ENCODE results near the gene ASPRV1.

GRCh38 chr2:68828481-68828866 lies 42.7 kb downstream of the BMP10 start:
CAGE:
- cytosol, long polyA minus RNA: no peak
- cytosol, long polyA plus RNA: no peak
- long polyA plus RNA: no peak
- nucleus, long polyA minus RNA: no peak
- nucleus, long polyA plus RNA: no peak

GRCh38 chr2:69046125-69046726 lies 33.2 kb downstream of the ANTXR1 start:
- RRBS, 2 experiments: no CpG with 5 or more reads among the region's 4 CpGs
CAGE:
- cytosol, long polyA minus RNA: no peak
- cytosol, long polyA plus RNA: no peak
- long polyA plus RNA: no peak
- nucleus, long polyA minus RNA: no peak
- nucleus, long polyA plus RNA: no peak

GRCh38 chr2:69082474-69083107 lies 69.6 kb downstream of the ANTXR1 start:
- RRBS, 2 experiments: no CpG with 5 or more reads among the region's 11 CpGs
CAGE:
- cytosol, long polyA minus RNA: no peak
- cytosol, long polyA plus RNA: no peak
- long polyA plus RNA: no peak
- nucleus, long polyA minus RNA: no peak
- nucleus, long polyA plus RNA: no peak

- RRBS, 2 experiments: no CpG with 5 or more reads among the region's 5 CpGs
CAGE:
- cytosol, long polyA minus RNA: no peak
- cytosol, long polyA plus RNA: no peak
- long polyA plus RNA: no peak
- nucleus, long polyA minus RNA: no peak
- nucleus, long polyA plus RNA: no peak
These were observed 179.1 kb downstream of the ANTXR1 start for GRCh38 chr2:69192113-69192412.

DNA sequence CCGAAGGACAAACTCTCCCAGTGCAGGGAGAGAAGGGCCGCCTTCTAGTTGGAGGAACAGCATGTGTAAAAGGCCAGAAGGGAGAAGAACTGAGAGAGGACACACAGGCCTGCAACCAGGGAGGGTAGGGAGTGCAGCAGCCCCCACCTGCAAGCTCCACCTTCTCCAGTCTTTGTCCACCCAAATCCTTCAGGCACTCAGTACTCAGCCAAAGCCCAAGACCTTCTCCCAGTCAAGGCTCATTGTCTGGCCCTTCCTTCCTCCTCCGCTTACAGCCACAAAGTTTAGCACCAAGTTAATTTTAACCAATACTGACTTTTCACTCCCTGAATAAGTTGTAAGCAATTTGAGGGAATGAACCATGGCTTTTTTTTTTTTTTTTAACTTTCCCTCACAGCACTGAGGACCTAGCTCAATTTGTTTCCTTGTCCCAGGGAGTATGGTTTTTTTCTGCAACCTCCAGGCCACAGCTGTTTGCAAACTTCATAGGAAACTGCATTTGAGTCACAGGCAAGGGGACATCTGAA lies 181.7 kb downstream of the GFPT1 start:
- RRBS, 2 experiments: no CpG with 5 or more reads among the region's 3 CpGs
CAGE:
- cytosol, long polyA minus RNA: no peak
- cytosol, long polyA plus RNA: no peak
- long polyA plus RNA: no peak
- nucleus, long polyA minus RNA: no peak
- nucleus, long polyA plus RNA: no peak

GRCh38 chr2:69306095-69306768 lies 80.8 kb downstream of the GFPT1 start:
- RRBS, 2 experiments: over 99% methylated on average over 1 to 3 of the region's 31 CpGs
CAGE:
- cytosol, long polyA minus RNA: no peak
- cytosol, long polyA plus RNA: no peak
- long polyA plus RNA: no peak
- nucleus, long polyA minus RNA: no peak
- nucleus, long polyA plus RNA: no peak

DNA sequence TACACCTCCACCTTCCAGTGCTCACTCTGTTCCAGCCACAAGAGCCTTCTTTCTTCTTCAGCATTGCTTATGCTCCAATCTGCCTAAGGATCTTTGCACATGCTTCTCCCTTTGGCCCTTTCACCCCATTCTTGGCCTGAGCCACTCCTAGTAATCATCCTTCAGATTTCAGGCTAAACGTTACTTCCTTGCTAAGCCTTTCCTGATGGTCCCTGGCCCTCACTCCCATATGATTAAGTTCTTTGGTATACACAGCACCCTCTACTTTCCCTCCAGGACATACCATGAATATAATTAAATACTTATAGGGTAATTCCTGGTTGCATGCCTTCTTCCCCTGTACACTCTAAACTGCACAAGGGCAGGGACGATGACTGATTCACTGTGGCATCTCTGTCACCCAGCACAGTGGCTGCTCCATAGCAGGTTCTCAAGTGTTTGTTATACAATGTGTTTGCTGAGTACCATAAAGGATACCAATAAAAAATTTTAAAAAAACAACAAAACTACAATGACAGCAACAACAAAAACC lies 76.4 kb downstream of the AAK1 start:
- RRBS, 2 experiments: no CpG with 5 or more reads among the region's 2 CpGs
CAGE:
- cytosol, long polyA minus RNA: no peak
- cytosol, long polyA plus RNA: no peak
- long polyA plus RNA: no peak
- nucleus, long polyA minus RNA: no peak
- nucleus, long polyA plus RNA: no peak

DNA sequence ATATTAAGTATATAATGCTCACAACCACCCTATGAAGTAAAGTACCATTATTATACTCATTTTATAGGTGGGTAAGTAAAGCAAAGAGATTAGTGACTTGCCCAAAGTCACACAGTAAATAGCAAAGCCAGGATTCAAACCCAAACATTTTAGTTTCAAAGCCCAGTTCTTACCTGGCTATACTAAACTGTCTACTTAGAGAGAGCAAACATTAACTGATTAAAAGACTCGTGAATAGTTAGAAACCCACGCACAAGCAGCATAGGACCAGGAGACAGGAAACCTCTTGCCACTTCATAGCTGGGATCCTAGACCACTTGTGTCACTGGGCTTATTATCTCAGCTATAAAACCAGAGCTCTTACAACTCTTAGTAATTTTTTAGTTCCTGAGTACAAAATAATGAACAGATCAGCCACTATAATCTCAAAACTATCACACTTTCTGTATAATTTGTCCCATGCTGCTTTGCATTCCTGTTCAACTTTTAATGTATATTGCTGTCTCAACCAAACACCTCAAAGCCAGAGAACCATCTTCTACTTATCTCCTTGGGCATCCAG lies 2.4 kb upstream of the AAK1 start:
- RRBS, 2 experiments: no CpG with 5 or more reads among the region's 2 CpGs
CAGE:
- cytosol, long polyA minus RNA: no peak
- cytosol, long polyA plus RNA: no peak
- long polyA plus RNA: no peak
- nucleus, long polyA minus RNA: no peak
- nucleus, long polyA plus RNA: no peak

- RRBS, 2 experiments: no CpG with 5 or more reads among the region's 7 CpGs
CAGE:
- cytosol, long polyA minus RNA: no peak
- cytosol, long polyA plus RNA: no peak
- long polyA plus RNA: no peak
- nucleus, long polyA minus RNA: no peak
- nucleus, long polyA plus RNA: no peak
These were observed 8.8 kb upstream of the AAK1 start for GRCh38 chr2:69652437-69652708.

- RRBS, 2 experiments: no CpG with 5 or more reads among the region's 7 CpGs
CAGE:
- cytosol, long polyA minus RNA: no peak
- cytosol, long polyA plus RNA: no peak
- long polyA plus RNA: no peak
- nucleus, long polyA minus RNA: no peak
- nucleus, long polyA plus RNA: no peak
These were observed 30.7 kb upstream of the AAK1 start for GRCh38 chr2:69673997-69674838.

DNA sequence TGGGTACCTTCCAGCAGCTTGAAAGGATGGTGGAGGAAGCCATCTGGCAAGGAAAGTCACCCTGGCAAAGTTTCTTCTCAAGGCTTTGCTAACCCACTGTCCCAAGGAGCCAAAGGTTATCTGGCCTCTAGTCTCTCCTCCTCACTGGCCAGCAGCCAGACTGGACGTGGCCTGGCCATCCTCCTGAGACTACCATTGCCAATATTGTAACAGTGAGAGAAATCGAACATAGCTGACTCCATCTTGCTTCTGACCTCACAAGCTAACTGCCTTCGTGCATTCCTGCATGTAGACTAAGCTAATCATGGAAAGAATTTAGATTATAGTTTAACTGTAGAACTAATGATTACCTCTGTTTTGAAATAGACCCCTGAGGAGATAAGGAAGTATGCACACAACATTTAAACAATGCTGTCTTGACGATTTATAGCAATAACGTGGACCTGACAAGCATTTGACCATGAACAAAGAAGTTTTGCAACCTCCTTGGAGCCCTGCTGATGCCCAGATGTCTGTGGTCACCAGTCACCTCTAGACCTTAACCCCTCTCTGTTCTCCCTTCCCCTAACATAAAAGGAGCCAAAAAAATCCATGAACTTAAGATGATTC lies 7.8 kb upstream of the ANXA4 start:
- RRBS, 2 experiments: no CpG with 5 or more reads among the region's 5 CpGs
CAGE:
- cytosol, long polyA minus RNA: no peak
- cytosol, long polyA plus RNA: no peak
- long polyA plus RNA: no peak
- nucleus, long polyA minus RNA: no peak
- nucleus, long polyA plus RNA: no peak

GRCh38 chr2:69765525-69766022 lies 23.6 kb downstream of the ANXA4 start:
- RRBS, 2 experiments: no CpG with 5 or more reads among the region's 6 CpGs
CAGE:
- cytosol, long polyA minus RNA: no peak
- cytosol, long polyA plus RNA: no peak
- long polyA plus RNA: no peak
- nucleus, long polyA minus RNA: no peak
- nucleus, long polyA plus RNA: no peak

- RRBS, 2 experiments: 1 to 2% methylated on average over 8 of the region's 39 CpGs
CAGE:
- cytosol, long polyA minus RNA: no peak
- cytosol, long polyA plus RNA: no peak
- long polyA plus RNA: start-site peak on the plus strand at chr2:69830110-69830121, 49 and 52 reads in 2 replicates
- nucleus, long polyA minus RNA: no peak
- nucleus, long polyA plus RNA: no peak
These were observed 508 bp downstream of the GMCL1 start for GRCh38 chr2:69829975-69830360.

DNA sequence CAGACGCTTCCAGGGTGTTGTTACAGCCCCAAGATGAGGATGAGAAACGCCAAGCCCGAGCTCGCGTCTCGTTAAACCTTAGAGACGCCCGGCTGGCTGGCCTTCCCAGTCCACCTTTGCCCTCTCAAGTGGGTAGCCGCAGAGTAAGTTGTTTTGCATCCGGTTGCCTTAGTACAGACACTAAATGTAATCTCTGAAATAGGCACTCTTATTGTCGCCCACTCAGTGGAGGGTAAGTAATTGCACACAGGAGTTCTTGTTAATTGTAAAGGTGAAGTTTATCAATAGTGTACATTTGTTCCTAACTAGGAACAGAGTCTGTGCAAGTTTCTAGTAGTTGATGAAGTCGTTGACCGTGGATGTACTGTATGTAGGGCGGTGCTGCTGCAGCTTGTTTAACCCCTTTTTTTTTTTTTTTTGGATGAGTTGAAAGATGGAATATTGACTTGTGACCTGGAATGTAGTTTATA lies 936 bp downstream of the GMCL1 start:
- RRBS, 2 experiments: 2 to 5% methylated on average over 3 of the region's 14 CpGs
CAGE:
- cytosol, long polyA minus RNA: no peak
- cytosol, long polyA plus RNA: no peak
- long polyA plus RNA: no peak
- nucleus, long polyA minus RNA: no peak
- nucleus, long polyA plus RNA: no peak

DNA sequence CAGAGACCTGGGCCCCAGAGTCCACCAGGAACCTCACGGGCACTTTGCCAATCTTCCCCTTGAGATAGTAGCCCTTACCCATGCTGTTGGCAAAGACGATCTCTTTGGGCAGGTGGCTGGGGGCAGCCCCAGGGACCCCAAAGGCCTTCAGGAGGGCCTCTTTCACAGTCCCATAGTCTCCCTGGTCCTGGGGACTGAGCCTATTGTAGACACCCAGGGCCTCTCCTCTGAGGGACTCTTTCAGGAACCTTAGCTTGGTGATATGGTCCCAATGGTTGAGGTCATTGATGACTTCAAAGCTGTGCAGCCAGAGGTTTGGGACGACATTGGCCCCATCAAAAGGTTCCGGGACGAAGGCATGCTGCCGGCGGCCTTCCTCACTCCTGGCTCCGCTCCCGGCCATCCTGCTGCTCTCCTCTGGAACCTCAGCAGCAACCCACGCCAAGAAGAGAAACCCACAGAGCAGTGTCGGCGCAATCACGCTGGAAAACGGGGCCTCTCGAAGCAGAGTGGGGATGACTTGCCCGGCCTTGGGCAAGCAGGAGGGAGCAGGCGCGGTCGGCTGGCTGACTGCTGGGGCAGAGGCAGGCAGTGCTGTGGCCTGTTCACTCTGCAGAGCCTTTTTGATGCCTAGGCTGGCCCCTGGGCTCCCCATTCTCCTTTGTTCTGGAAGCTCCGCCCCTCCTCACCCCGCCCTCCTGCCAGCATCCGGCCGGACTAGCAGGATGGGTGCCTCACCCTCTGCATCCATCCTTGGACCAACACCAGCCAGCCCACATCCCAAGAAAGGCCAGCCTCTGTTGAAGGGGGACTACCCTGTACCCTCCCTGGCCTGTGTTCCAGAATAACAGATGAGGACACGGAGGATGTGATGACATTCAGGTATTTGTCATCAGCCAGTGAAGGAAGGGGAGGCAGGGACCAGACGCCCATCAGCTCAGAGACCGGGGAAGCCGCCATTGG lies at the start of gene ASPRV1:
Gene ASPRV1 (minus strand): TSS at position 598 of the 963 bp plus-strand sequence.
- RRBS, 2 experiments: no CpG with 5 or more reads among the region's 27 CpGs
CAGE:
- cytosol, long polyA minus RNA: no peak
- cytosol, long polyA plus RNA: no peak
- long polyA plus RNA: no peak
- nucleus, long polyA minus RNA: no peak
- nucleus, long polyA plus RNA: no peak

- RRBS, 2 experiments: no CpG with 5 or more reads among the region's 14 CpGs
CAGE:
- cytosol, long polyA minus RNA: no peak
- cytosol, long polyA plus RNA: no peak
- long polyA plus RNA: no peak
- nucleus, long polyA minus RNA: no peak
- nucleus, long polyA plus RNA: no peak
These were observed 14.5 kb upstream of the ASPRV1 start for GRCh38 chr2:69975812-69976525.

DNA sequence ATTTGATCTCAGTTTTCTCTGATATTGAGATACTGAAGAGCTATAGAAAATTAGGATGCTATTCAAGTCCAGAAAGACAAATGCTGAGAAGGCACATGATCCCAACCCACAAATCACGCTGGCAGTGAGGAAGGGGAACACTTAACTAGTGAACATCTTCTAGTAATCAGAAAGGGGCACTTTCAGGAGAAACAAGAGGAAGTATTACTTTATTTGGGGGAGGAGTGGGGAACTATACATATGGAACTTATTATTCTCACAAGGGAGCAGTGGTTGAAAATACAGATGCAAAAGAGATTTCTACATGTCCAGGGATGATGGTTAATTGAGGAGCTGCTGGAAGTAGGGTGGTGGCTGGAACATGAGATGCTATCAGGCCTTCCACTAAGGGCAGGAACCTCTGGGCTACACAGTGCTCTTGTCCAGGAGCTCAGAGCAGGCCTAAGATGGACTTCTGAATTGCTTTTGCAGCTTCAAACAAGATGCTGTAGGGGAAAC lies 79.3 kb downstream of the TGFA start:
- RRBS, 2 experiments: no CpG with 5 or more reads among the region's 1 CpG
CAGE:
- cytosol, long polyA minus RNA: no peak
- cytosol, long polyA plus RNA: no peak
- long polyA plus RNA: no peak
- nucleus, long polyA minus RNA: no peak
- nucleus, long polyA plus RNA: no peak

DNA sequence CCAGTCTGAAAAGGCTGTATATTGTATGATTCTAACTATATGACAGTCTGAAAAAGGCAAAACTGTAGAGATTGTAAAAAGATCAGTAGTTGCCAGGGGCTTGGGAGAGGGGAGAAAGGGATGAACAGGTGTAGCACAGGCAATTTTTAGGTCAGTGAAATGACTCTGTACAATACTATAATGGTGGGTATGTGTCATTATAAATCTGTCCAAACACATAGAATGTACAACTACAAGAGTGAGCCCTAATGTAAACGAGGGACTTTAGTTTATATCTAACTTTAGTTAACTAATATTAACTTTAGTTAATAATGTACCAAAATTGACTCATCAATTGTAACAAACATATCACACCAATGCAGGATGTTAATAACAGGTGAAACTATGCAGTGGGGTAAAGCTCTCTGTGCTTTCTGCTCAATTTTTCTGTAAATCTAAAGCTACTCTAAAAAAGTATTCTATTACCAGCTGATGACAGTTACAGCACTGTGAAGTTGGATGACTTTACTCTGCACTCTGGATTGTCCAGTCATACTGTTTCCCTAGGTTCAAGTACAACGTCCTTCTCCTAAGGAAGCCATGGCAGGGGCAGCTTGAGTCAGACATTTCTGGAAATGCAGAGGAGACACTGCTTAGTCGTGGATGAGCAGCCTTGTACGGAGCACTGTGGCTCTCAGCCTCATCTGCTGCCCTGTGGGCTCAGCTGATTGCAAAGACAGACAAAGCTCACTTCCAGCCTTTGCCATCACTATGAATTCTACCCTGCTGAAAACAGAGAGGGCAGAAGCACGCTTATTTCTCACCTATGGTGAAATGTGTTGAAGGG lies 26.1 kb downstream of the TGFA start:
- RRBS, 2 experiments: no CpG with 5 or more reads among the region's 5 CpGs
CAGE:
- cytosol, long polyA minus RNA: no peak
- cytosol, long polyA plus RNA: no peak
- long polyA plus RNA: no peak
- nucleus, long polyA minus RNA: no peak
- nucleus, long polyA plus RNA: no peak

- RRBS, 2 experiments: no CpG with 5 or more reads among the region's 7 CpGs
CAGE:
- cytosol, long polyA minus RNA: no peak
- cytosol, long polyA plus RNA: no peak
- long polyA plus RNA: no peak
- nucleus, long polyA minus RNA: no peak
- nucleus, long polyA plus RNA: no peak
These were observed 94.9 kb downstream of the ADD2 start for GRCh38 chr2:70673177-70673459.

DNA sequence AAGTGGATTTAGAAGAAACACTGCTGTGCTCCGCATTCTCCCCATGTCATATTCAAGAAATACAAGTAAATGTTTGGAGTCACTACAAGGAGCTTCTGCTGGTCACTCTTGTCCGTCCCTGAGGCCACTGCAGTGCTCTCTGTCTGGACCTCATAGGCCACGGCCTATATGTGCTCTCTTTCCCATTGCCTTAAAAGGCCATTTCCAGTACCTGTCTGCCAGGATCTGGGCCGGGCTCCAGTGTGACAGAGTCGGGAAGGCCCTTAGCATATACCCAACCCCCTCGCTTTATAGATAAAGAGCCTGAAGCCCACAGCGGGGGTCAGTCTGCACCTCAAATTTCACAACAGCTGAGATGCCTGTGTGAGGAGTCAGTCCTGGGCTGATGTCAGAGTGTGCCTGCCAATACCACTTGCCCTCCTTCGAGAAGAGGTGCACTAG lies 39.9 kb downstream of the ADD2 start:
- RRBS, 2 experiments: no CpG with 5 or more reads among the region's 8 CpGs
CAGE:
- cytosol, long polyA minus RNA: no peak
- cytosol, long polyA plus RNA: no peak
- long polyA plus RNA: no peak
- nucleus, long polyA minus RNA: no peak
- nucleus, long polyA plus RNA: no peak